Choroid plexus epithelial cell (primary cell): ENCODE measurements around a stretch of chr18.

- RRBS = no CpG with 5 or more reads among the region's 5 CpGs
Measured at GRCh38 chr18:3052045-3052521, 39.1 kb upstream of the LPIN2 start.

GRCh38 chr18:3062917-3063233 lies 49.9 kb upstream of the LPIN2 start:
- RRBS = no CpG with 5 or more reads among the region's 7 CpGs

GRCh38 chr18:3117476-3118091 lies 102.2 kb downstream of the MYOM1 start:
- RRBS = no CpG with 5 or more reads among the region's 4 CpGs

GRCh38 chr18:3177790-3178839 lies 41.7 kb downstream of the MYOM1 start:
- RRBS = no CpG with 5 or more reads among the region's 17 CpGs

DNA sequence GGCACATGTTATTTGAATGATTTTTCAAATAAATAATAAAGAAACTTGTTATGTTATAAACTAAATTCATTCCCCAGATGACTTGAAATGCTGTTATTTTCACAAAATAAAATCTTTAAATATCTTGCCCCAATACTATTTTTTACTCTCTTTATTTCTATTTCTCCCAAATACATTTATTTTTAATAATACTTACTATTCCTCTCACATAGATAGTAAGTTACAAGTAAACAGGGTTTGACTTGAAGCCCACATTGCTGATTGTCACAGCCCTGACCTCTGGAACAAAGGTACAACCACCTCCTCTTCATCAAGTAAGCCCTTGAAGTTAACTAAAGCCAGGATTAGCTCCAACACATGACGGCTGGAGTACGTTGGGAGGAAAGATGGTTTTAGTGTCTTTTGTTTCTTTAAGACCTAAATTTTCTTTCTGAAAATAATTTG lies 1.0 kb downstream of the MYOM1 start:
- RRBS = no CpG with 5 or more reads among the region's 2 CpGs

- RRBS = no CpG with 5 or more reads among the region's 3 CpGs
Measured at GRCh38 chr18:3253582-3254442, 6.2 kb downstream of the MYL12A start.

- RRBS = no CpG with 5 or more reads among the region's 7 CpGs
Measured at GRCh38 chr18:3283885-3284339, 22.0 kb downstream of the MYL12B start.

- RRBS = under 1% methylated on average over 27 of the region's 61 CpGs
Measured at GRCh38 chr18:3449174-3449939, 615 bp upstream of the TGIF1 start.

DNA sequence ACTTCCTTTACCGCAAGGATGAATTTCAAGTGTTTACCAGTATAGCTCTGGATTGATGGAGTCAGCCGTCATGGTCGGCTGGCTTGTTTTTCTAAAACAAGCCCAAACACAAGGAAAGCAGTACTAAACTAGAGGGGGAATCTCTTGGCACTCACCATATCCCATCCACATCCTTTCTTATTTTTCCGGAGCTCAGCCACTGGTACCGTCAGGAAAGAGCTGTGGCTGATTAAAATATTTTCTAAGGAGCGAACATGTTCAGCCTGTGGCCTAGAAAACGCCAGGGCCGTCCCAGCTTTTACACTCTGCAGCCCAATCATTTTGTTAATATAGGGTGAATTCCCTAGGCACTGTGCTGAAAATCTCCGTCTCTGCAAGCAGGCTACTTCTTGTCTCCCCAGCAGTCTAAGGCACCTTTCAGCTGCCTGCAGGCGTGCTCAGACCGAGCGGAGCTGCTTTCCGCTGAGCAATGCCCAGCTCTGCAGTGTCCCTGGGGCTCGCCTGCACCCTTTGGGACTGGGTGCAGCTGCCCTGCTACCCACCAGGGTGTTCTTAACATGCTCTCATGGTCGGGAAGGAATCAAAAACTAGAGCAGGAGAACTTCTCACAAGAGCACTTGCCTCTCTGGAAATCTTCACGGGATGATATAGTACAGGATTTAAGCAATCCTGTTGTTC lies 59.2 kb downstream of the TGIF1 start:
- RRBS = no CpG with 5 or more reads among the region's 16 CpGs

DNA sequence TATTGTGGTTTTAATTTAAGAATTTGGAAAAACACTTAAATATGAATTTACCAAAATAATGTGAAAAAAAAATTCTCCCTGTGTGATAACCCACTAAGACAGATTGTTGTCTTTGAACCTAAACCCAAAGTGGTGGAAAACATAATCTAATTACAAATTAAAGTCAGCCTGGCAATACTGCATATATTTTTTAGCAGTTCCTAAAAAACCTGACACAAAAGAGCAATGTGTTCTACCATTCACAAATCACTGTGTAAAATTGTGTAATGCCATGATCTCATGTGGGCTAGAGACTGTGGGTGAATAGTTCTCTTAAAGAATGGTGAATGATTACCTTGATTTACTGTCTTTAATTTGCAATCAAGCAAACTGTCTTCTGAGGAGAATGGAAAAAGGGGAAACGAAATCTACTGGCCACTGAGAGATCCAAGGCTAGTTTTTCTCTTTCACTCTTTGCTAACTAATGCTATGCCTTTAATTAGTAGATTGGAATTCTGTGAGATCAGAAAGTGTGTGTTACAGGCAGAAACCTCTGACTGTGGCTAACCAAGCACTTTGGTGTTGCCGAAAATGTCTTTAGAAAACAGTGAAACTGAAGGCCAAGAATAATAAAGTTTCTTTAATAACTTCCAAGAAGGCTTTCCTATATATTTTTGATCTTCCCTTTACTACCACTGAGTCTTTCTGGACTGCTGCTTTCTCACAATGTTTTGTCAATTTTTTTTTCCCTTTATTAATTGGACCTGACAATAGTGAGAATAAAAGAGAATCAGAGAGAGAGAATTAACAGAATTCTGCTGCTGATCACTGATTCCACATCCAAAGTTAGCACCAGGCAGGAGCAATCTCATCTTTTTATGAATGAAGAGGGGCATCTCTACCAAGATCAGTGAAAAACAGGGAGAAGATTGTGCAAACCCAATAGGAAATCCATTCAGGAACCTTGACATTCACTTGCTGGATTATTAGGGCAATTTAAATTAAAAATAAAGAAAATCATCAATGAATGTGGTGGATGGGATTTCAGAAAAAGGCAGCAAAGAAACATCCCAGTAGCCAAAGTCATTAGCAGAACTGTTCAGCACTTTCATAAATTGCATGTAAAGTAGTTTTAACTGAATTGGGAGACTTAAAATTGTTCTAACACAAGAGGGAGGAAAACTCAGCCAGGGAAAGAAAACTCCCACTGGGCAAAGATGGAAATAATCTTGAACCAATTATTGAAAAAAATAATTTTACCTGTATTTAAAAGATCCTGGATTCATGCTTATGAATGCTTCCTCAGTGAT lies 422.9 kb downstream of the TGIF1 start:
- RRBS = no CpG with 5 or more reads among the region's 2 CpGs

- RRBS = no CpG with 5 or more reads among the region's 10 CpGs
Measured at GRCh38 chr18:3995315-3996087, 459.6 kb downstream of the DLGAP1 start.

- RRBS = no CpG with 5 or more reads among the region's 32 CpGs
Measured at GRCh38 chr18:5004046-5004940, 192.8 kb downstream of the AKAIN1 start.

DNA sequence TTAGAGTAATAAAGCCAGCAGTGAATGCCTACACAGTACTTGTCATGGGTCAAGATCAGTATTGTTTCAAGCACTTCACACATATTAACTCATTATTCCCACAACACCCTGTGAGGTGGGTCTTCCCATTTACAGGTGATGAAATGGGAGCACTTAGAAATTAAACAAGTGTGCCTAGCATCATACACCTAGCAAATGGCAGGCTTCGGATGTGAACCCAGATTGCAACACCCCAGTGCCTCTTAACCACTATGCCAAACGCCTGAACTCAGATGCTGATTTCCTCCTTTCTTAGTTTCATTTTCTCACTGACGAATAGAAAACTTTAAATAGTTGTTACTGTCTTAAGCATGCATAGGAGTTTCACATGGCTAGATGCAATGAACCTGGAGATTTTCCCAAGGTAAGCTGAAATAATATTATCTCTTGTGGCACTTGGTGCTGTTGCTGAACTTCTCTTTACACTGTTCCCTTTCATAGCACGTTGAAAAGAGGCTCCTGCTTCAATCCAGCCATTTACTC lies 14.6 kb upstream of the ZBTB14 start:
- RRBS = no CpG with 5 or more reads among the region's 4 CpGs

- RRBS = 9% methylated on average over 17 of the region's 26 CpGs
Measured at GRCh38 chr18:5488740-5489479, 54.9 kb downstream of the EPB41L3 start.

- RRBS = 1% methylated on average over 23 of the region's 67 CpGs
Measured at GRCh38 chr18:5630130-5630922, 86.5 kb upstream of the EPB41L3 start.

DNA sequence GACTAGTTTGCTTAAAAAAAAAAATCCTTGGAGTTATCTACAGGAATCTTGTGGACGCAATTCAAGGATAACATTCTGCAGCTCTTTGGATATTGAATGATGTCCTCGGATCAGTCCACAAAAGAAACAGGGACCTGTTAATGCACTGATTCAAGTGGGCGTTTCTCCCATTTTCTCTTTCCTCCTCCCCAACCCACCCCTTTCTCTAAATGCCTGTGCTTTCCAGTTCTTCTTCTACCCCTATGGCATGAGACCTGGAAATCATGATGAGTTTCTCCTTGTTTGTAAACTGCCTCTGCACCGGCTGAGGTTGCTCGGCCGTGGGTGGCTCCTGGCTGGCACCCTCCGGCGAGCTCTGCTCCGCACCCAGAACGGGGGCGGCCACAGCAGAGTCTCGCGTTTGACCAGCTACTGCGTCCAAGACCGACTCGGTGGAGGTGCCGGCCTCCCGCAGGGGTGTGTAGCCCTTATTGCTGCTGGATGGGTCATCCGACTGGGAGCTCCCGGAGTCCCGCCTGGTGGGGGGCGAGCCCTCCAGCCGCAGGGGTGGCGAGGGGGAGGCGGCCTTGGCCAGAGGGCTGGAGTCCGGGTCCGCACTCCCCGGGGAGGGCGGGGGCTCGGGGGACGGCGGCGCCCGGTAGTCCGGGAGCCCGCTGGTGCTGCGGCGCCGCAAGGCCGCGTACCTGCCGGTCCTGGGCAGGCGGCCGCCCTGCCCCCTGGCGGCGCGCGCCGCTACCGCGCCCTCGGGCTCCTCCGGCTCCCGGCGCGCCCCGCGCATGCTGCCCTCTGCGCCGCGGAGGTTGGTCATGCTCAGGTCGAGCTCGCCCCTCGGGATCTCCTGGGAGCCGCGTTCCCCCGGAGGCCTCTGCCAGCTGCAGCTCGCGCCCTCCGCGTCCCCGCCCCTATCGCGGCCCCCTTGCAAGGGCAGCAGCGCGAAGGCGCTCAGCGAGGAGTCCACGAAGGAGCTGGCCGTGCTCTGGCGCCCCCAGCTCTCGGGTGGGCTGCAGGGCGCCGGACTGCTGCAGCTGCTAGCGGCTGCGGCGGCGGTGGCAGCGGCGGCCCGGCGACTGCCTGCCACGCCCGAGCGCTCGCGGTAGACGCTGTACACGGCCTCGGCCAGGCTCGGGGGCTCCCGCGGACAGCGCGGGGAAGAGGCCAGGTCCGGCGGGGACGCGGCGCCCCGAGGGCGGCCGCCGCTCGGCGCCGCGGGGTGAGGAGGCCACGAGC lies 4.9 kb downstream of the TMEM200C start:
- RRBS = 9% methylated on average over 78 of the region's 119 CpGs

GRCh38 chr18:6311091-6311886 lies 103.4 kb downstream of the L3MBTL4 start:
- RRBS = no CpG with 5 or more reads among the region's 11 CpGs

GRCh38 chr18:6371157-6371594 lies 43.5 kb downstream of the L3MBTL4 start:
- RRBS = no CpG with 5 or more reads among the region's 7 CpGs

DNA sequence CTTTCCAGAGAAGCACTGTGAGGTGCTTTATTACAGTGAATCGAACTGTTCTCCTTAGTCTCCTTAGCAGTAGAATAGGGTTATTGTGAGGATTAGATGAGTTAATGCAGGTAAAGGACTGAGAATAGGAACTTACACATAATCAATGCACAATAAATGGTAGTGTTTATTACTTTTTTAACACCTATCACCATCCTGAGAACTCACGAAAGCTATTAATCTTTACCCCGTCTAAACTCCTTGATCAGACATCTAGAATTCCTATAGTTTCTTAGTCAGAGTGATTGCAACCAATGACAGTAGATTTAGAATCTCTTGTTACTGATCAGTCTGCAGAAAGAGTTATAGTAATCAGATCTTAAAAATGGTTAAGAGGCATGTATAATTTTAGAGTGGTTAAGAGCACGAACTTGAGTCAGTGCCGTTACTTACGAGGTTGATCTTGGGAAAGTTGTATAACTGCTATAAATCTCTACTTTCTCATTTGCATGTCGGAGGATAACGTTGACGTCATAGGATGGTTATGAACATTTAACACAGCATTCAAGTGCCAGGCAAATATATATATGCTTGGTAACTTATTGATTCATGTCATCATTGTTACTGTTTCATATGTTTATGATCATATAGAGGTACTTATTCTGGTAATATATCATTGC lies 146.1 kb downstream of the ARHGAP28 start:
- RRBS = no CpG with 5 or more reads among the region's 9 CpGs

GRCh38 chr18:6929129-6930161 lies 188.2 kb downstream of the LAMA1 start:
- RRBS = 87% methylated on average over 4 of the region's 47 CpGs